CD14-positive monocyte (primary cell): ENCODE results near the gene TSPY9.

DNA sequence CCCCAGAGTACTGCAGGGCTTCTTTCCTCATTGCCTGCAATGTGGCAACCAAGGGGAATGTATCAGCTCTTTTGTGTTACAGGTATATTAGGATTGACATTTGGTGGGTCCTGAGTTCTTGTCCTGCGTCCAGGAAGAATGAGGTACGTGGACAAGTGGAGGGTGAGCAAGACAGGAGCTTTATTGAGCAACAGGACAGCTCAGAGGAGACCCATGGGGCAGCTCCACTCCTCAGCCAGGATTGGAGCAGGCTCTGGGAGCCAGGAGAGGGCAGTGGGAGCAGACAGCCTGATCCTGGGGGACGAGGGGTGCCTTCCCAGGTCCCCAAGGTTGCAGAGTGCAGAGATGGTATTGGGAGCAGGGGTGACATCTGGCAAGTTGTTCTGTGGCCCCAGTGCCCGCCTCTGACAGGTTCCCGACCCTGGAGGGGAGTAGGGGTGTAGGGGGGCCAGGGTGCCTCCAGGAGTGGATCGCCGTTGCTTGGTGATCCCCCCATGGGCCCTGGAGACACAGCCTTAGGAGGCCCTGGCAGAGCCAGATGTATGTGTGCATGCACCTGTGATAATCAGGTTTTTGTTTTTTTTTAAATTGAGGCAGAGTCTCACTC, 26.7 kb downstream of the RPS4Y1 start:
- CAGE, long polyA plus RNA = no peak

DNA sequence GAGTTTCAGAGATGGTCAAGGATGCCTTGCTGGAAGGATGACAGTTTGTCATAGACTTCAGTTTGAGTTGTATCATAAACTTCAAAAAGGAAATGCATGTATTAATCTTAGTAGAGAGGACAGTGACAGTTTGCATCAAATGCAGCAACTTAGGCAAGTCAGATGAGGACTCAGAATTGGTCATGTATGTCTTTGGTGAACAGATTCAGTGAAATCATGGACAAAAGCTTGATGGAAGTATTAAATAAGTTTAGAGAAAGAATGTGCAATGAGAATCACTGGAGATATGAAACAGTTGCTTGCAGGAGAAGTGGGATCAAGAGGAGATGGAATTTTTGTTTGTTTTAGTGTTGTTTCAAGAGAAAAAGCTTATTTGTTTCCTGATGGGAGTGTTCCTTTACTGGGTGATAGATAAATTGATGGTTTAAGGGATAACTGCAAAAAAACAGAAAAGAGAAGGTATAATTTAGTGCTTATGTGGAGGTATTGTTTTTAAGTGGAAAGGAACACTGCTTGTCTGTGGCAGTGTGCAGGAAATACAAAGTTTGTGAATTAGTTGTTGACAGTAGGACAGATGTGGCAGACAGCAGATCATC, 33.9 kb downstream of the ZFY start:
- CAGE, long polyA plus RNA = no peak

DNA sequence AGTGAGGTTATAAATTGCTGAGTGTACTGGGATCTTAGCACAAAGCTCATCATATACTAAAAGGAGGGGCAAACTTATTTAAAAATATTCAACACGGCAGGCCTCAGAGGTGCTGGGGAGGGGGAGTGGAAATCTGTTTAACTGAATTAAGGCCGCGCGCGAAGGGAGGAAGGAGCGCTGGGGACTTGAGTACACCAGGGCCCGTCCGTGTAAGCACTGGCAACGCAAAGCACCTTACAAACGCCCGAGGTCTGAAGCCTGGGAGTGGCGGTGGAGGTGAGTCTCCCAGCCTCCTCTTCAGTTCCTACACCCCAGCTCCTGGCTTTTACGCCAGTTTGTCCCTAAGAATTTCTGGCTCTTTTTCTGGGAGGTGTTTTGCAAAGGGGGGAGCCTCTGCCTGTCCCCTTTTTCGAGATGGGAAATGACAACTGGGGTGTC, 650 bp upstream of the TBL1Y start:
- CAGE, long polyA plus RNA = no peak

- CAGE, long polyA plus RNA = no peak
Measured at GRCh38 chrY:7274556-7275391, 363.2 kb upstream of the AMELY start.

- CAGE, long polyA plus RNA = no peak
Measured at GRCh38 chrY:7289867-7290278, 378.3 kb upstream of the AMELY start.

DNA sequence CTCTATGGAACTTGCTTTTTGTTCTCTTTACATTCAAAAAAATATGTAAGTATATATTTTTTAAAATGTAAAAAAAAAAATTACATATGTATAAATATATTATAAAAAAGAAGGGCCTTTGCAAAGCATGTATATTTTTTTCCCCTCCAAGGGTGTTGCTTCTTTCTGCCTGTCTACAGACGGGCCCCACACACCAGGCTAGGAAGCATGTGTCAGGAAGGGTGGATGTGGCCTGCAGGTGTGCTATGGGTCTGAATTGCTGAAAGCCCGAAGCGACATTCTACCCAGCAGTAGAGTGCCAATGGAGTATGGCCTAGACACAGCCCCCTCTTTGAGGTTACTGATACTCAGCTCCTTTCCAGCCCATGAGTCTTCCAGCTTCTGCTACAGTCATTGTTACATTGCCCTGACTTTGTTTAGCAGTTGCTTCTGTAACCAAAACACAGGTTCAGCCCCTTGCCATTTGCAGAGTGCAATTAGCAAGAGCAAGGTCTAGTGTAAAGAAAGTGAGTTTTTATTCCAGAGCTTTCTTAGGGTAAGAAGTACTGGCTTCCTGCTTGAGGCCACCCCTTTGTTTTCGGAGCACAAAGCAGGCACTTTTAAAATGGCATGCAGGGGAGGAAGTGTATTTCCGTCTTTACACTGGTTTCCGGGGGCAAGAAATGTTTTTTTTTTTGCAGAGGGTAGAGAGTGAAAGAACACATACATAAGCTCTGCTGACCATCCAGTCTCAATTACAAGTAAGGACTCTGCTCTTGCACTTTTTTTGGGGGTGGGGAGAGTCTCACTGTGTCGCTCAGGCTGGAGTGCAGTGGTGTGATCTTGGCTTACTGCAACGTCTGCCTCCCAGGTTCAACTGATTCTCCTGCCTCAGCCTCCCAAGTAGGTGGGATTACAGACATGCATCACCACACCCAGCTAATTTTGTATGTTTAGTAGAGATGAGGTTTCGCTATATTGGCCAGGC, 428.0 kb upstream of the AMELY start:
- CAGE, long polyA plus RNA = no peak

DNA sequence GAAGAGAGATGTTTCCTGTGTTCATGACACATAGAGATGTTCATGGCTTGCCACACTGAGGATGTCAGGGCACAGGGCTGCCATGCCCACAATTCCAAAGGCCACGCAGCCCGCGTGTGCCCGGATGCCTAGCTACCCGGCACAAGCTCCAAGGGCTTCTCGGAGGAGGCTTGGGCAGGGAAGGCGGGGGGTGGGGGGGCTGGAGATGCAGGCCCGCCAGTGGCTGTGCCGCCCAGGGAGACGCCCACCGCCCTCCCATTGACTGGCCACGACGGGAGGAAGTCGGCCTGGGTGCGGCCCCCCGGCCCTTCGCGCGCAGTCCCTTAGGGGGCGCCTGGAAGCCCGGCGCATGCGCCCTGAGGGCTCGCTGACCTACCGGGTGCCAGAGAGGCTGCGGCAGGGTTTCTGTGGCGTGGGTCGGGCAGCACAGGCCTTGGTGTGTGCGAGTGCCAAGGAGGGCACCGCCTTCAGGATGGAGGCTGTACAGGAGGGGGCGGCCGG, at the start of gene TSPY9:
TSPY9 (plus strand) TSS at position 304 of the 501 bp plus-strand sequence.
- CAGE, long polyA plus RNA = no peak

DNA sequence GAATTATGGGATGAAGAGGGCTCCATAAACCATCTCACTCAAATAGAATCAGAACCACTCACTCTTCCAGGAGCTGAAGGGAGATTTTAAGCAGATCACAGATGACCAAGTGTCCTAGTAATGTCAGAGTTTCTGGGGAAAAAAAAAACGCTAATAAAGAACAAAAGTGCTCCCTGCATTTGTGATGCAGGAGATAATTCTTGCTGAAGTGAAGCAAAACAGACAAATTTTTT, 426.6 kb upstream of the USP9Y start:
- CAGE, long polyA plus RNA = no peak

DNA sequence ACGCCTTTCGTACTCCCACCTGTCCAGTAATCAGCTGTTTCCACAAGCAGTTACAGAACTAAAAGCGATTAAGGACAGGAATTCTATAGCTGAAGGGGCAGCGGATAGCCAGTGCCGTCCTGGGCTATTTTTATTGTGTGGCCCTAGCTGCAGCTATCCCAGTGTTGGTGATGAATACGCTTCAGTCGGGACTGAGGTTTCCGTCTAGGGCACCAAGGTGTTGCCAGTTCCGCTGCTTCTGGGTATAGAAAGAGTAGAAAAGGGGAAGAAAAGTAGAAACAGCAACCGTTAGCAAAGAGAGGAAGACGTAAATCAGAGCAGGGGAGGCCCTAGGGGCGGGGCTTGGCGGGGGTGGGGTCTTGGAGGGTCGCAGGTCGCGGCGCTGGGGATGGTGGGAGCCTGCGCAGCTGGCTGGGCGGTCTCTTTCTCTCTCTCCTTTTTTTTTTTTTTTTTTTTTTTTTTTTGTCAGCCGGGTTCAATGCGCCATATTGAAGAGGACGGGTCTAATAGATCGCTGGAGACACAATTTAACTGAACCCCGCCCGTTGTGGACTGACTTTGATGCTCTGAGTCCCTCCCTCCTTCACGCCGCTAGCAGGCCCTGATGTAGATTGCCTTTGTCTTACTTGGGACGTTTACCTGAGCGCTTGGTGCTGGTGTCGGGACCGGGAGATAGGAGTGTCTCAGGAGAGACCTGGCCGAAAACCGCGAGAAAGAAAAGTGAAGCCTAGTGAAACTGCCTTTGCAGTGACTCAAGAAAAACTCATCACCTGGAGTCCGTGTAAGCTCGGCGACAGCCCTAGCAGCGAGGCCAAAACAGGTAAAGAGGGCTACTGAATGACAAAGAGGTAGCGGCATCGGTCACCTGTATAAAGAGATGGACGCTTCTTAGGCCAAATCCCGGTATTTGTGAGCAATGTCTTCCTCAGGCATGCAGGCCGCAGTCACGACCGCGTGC, 38.9 kb upstream of the USP9Y start:
- CAGE, long polyA plus RNA = no peak

- CAGE, long polyA plus RNA = no peak
Measured at GRCh38 chrY:12918944-12919178, 14.2 kb downstream of the DDX3Y start.

GRCh38 chrY:13435809-13436465, 43.9 kb downstream of the UTY start:
- CAGE, long polyA plus RNA = no peak

DNA sequence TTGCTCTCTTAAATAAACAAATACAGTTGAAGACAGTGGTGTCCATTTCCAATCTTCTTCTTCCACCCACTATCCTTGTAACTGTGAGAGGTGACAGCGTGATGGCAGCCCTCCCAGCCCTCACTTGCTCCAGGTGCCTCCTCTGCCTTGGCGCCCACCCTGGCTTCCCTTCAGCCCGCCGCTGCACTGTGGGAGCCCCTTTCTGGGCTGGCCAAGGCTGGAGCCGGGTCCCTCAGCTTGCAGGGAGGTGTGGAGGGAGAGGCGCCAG, 215.4 kb upstream of the NLGN4Y start:
- CAGE, long polyA plus RNA = no peak

DNA sequence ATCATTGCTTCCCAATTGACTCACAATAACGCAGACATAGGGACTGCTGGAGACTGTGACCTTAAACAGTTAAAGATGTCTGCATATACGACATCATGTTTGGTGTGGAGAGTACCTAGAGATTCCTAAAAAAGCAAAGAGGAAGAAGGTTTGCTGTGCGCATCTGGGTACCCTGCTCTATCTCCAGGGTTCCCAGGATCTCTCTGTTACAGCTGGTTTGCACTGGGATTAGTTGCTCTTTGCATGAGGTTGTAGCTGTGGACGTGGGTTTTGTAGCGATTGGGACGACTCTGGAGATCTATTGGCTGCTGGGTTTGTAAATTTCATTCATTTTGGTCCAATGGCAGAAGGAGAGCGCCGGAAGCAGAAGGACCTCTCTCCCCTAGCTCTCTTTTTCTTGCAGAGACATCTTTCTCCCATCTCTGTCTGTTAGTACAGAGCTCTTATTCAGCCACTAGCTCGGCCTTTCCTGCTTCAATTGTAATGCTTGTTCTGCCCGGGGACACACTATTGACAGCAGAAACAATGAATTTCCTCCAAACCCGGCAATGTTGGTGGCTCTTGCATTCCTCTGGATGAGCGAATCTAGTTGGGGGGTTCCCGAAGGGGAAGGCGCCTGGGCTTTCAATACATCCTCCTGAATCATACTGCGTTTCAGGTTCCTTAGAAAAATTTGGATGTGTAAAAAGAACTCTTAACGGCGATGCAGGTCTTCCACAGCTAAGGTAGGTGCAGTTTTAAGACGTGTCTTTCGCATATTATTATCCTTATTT, 1.9 kb upstream of the NLGN4Y start:
- CAGE, long polyA plus RNA = no peak

DNA sequence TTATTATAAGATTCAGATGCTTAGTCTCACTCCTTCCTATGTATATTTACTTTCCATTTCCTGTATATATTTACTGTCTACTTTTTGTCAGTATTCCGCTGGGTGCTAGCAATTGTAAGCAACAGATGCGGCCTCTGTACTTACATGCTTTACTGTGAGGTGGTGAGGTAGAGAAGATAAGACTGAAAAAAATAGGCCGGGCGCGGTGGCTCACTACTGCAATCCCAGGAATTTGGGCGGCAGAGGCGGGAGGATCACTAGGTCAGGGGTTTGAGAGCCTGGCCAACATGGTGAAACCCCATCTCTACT, 660 bp upstream of the EIF1AY start:
- CAGE, long polyA plus RNA = no peak